Skeletal muscle tissue (tissue), 7 donors: ENCODE measurements around a stretch of chr22.

DNA sequence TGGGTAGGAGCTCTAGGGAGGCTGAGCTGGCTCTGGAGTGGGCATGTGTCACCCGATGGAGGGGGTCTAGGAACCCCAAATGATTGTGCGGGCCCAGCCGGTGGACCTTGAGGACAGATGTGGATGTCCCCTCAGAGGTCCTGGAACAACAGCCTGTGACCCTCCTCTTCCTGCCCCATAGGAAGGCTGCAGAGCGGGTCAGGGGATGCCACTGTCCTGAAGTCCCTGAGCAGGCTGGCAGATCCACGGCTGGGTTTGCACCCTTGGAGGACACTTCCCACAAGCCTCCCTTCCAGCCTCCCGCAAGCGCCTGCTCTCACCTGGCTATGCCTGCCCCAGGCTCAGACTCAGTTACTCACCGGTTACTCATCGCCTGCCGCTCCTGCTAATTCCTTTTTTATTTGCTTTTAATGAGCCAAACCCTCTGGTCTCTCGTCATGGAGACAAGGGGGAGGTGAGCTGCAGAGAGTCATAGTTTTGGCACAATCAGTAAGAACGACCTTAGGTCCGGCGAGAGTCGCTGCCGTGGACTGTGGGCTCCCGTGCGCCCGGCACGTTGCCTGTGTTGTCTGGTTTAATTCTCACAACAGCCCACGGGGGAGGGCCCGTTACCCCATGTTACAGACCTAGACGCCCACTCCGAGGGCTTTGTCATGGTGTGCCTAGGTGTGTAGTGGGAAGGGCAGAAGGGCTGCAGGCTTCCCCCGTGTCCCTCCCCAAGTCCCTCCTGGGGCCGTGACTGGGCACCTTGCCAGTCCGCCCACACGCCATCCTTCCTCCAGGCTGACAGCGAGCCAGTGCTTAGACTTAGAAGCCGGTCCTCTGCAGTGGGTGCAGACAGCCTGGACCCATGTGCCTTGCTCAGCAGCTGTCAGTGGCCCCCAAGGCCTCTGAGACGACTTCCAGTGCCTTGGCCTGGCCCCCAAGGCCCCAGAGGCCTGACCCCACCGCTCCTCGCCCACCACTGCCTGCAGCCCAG is 42.3 kb downstream of the WNT7B start:
- PRO-cap, 3 experiments: no peak in any of the 3 experiments
- RAMPAGE, long total RNA: no peak
- RRBS, 2 experiments: 22% methylated on average over 7 of the region's 33 CpGs

GRCh38 chr22:45955093-45955489 is 21.9 kb downstream of the WNT7B start:
- PRO-cap, 3 experiments: no peak in any of the 3 experiments
- RAMPAGE, long total RNA: no peak
- RRBS, 2 experiments: no CpG with 5 or more reads among the region's 13 CpGs

DNA sequence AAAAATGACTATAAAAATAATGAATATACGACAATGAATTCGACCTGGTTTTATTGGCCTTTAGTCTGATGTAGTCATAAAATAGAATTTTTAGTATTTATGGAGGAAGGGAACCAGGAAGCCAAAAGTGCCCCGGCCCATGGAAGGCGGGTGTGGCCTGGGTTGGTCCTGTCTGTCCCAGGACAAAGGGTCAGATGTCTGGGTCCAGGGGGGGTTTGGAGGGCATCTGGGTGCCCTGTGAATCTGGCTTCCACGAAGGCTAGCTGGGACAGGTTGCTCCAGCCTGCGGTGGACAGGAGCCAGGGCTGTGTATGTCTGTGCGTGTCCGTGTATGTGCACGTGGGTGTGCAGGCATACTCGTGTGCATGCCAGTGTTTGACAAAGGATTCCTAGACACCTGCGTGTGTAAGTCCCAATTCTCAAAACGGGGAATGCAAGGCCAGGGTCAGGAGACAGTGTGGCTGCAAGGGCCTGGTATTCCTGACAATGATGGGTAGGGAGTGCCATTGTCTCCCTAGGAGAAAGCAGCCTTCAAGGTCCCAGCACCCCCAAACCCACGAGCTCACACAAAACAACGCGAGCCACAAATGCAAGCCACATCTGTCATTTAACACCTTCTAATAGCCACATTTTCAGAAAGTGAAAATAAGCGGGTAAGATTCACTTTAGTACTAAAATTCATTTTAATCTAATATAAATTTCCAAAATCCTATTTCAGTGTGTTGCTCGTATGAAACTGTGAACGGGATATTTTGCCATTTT is 78.3 kb upstream of the WNT7B start:
- PRO-cap, 3 experiments: no peak in any of the 3 experiments
- RAMPAGE, long total RNA: no peak
- RRBS, 2 experiments: no CpG with 5 or more reads among the region's 18 CpGs

- PRO-cap, 3 experiments: peak in 3 of 3 experiments; most common plus-strand start chr22:46070064 (in 2); most common minus-strand start chr22:46070192 (in 1)
- RAMPAGE, long total RNA: no peak
- RRBS, 2 experiments: 2 to 4% methylated on average over 24 of the region's 46 CpGs
These were observed 80.3 kb upstream of the PPARA start for GRCh38 chr22:46069986-46070562.

DNA sequence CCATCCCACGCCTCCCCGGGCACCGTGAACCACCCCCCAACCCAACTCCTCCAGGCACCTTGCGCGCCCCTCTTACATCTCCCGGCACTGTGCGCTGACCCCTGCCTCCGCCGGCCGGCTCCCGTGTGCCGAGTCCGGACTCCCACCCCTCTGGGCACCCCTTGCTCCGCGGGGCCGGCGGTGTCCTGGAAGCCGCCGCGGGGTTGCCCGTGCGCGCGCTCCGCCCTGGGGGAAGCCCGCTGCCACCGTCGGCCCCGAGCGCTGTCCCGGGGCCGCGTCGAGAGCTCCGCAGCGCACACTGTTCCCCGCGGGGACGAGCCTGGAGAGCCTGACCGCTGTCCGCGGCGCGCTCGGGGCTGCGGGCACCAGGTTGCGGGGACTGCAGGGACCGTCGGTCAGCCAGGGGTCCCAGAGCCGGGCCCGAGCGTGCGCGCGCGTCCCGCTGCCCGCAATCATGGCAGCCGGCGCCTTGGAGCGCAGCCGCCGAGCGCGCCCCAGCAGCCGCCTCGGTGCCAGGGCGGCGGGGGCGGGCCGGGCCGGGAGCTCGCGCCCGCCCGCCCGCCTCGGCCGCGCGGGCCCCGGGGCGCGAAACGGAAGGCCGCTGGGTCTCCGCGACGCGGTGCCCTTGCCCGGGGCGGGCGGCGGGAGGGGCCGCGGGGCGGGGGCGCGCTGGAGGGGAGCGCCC is 79.6 kb upstream of the PPARA start:
- PRO-cap, 3 experiments: peak in 3 of 3 experiments; most common minus-strand start position 456 of the sequence (in 3)
- RAMPAGE, long total RNA: no peak
- RRBS, 2 experiments: 2% methylated on average over 72 of the region's 100 CpGs

- PRO-cap, 3 experiments: no peak in any of the 3 experiments
- RAMPAGE, long total RNA: no peak
- RRBS, 2 experiments: no CpG with 5 or more reads among the region's 21 CpGs
These were observed 74.4 kb upstream of the PPARA start for GRCh38 chr22:46075677-46076614.

- PRO-cap, 3 experiments: peak in 3 of 3 experiments; most common plus-strand start chr22:46085169 (in 1); most common minus-strand start chr22:46085082 (in 2)
- RAMPAGE, long total RNA: no peak
- RRBS, 2 experiments: 4 to 5% methylated on average over 12 of the region's 46 CpGs
These were observed 65.6 kb upstream of the PPARA start for GRCh38 chr22:46084392-46085496.

GRCh38 chr22:46114428-46115029 is 35.8 kb upstream of the PPARA start:
- PRO-cap, 3 experiments: no peak in any of the 3 experiments
- RAMPAGE, long total RNA: no peak
- RRBS, 2 experiments: 14 to 15% methylated on average over 2 of the region's 10 CpGs

- PRO-cap, 3 experiments: no peak in any of the 3 experiments
- RAMPAGE, long total RNA: no peak
- RRBS, 2 experiments: no CpG with 5 or more reads among the region's 38 CpGs
These were observed 20.8 kb upstream of the PPARA start for GRCh38 chr22:46129135-46130288.

DNA sequence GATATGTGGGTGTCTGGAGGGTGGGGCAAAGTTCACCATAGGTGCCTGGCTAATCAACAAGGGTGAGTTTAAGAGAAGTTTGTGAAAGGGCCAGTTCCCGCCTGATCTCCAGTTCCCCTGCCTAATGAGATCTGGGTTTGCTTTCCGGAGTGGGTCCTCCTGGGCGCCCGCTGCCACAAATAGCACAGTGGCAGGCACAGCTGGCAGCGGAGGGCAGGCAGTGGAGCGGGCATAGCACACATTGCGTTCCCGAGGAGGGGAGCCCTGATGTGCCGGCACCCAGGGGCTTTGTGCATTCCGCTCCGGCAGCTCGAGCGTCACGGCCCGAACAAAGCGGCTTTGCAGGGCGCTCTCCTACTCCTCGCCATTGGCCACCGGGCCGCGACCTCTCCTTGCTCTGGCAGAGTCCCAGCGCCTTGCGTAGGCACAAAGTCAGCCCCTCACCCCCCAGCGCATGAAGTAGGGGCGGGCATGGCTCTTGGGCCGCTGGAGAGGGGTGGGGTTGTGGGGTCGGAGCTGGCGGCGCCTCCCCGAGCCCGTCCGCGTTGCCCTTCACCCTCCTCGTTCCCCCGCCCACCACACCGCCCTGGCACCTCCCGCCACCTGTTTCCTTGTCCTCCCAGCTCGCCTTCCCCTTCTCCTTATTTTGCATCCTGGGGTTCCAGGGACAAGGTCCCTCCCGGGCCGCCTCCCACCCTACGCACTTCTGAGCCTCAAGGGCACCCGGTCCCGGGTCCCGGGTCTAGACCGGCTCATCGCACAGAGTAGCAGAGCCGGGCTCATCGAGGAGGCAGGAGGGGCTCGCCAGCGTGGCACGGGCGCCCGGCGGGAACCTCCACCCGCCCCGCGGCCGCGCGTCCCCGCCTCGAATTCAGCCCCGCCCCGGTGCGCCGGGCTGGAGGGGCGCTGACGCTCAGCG is 787 bp upstream of the PPARA start:
- PRO-cap, 3 experiments: peak in 3 of 3 experiments; most common plus-strand start position 295 of the sequence (in 1); most common minus-strand start position 566 of the sequence (in 1)
- RAMPAGE, long total RNA: no peak
- RRBS, 2 experiments: 3 to 4% methylated on average over 41 of the region's 69 CpGs

GRCh38 chr22:46171948-46172562 is 21.7 kb downstream of the PPARA start:
- PRO-cap, 3 experiments: no peak in any of the 3 experiments
- RAMPAGE, long total RNA: no peak
- RRBS, 2 experiments: 57 to 83% methylated on average over 1 of the region's 12 CpGs

GRCh38 chr22:46193731-46194421 is 43.5 kb downstream of the PPARA start:
- PRO-cap, 3 experiments: no peak in any of the 3 experiments
- RAMPAGE, long total RNA: no peak
- RRBS, 2 experiments: no CpG with 5 or more reads among the region's 10 CpGs

DNA sequence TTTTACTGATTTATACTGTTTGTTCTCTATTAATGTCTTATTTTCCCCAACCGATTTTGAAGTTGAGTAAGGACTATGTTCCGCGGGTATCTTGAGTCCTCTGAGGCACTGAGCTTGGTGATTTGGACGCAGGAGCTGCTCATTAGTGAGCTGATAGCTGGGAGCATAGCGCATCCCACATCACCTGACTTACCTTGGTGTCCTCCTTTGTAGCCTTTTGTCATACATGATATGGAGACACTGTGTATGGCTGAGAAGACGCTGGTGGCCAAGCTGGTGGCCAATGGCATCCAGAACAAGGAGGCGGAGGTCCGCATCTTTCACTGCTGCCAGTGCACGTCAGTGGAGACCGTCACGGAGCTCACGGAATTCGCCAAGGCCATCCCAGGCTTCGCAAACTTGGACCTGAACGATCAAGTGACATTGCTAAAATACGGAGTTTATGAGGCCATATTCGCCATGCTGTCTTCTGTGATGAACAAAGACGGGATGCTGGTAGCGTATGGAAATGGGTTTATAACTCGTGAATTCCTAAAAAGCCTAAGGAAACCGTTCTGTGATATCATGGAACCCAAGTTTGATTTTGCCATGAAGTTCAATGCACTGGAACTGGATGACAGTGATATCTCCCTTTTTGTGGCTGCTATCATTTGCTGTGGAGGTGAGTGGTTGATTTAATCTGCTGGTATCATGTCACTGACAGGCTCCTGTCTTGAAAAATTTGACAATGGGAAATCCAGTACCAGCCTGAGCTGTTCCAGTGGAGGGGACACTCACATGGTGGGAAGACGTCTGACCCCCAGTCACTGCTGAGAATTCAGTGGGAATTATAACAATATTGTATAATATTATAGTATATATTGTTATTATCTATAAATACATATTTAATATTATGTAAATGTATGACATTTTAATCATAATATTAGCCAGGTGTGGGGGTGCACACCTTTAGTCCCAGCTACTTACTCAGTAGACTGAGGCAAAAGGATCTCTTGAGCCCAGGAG is 18.2 kb downstream of the CDPF1 start:
- PRO-cap, 3 experiments: no peak in any of the 3 experiments
- RAMPAGE, long total RNA: no peak
- RRBS, 2 experiments: no CpG with 5 or more reads among the region's 22 CpGs

DNA sequence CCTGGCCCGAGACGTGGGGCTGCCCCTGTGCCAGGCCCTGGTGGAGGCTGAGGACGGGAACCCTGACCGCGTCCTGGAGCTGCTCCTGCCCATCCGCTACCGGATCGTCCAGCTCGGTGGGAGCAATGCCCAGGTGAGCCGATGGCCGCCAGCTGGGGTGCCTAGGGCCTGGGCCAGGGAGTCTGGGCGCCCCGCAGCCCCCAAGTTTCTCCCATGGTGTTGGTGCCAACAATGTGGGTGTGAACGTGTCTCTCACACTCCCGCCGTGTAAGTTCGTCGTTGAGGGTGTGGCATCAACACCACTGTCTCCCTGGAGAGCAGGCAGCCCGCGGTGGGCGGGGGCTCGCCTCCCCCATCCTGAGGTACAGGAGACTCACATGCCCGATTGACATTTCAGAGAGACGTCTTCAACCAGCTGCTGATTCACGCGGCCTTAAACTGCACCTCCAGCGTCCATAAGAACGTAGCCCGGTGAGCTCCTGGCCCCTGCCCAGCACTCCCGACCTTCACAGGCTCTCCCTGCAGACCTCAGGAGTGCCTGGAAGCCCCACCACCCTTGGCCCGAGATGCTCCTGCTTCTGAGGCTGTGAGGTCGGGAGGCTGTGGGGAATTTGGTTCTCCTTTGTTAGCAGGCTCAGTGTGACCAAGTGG is 7.1 kb upstream of the GTSE1 start:
- PRO-cap, 3 experiments: no peak in any of the 3 experiments
- RAMPAGE, long total RNA: no peak
- RRBS, 2 experiments: no CpG with 5 or more reads among the region's 32 CpGs

- PRO-cap, 3 experiments: no peak in any of the 3 experiments
- RAMPAGE, long total RNA: no peak
- RRBS, 2 experiments: no CpG with 5 or more reads among the region's 19 CpGs
These were observed 15.8 kb downstream of the TRMU start for GRCh38 chr22:46351319-46351692.

- PRO-cap, 3 experiments: no peak in any of the 3 experiments
- RAMPAGE, long total RNA: no peak
- RRBS, 2 experiments: 80% methylated on average over 2 of the region's 13 CpGs; no CpG with 5 or more reads in 1 of the 2 experiments
These were observed 21.5 kb downstream of the TRMU start for GRCh38 chr22:46356980-46357443.

DNA sequence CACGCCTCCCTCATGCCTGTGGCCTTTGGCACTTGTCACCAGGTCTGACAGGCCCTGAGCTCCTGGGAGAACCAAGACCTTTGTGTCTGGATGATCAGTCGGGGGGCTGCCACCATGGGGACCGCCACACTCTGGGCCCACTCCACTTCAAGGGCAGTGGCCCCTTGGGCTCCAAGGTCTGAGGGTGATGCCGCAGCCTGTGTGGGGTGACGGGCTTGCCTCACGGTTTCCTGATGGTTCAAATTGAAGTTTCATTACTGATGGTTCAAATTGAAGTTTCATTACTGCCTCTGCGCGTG is 27.4 kb downstream of the TRMU start:
- PRO-cap, 3 experiments: no peak in any of the 3 experiments
- RAMPAGE, long total RNA: no peak
- RRBS, 2 experiments: no CpG with 5 or more reads among the region's 8 CpGs

DNA sequence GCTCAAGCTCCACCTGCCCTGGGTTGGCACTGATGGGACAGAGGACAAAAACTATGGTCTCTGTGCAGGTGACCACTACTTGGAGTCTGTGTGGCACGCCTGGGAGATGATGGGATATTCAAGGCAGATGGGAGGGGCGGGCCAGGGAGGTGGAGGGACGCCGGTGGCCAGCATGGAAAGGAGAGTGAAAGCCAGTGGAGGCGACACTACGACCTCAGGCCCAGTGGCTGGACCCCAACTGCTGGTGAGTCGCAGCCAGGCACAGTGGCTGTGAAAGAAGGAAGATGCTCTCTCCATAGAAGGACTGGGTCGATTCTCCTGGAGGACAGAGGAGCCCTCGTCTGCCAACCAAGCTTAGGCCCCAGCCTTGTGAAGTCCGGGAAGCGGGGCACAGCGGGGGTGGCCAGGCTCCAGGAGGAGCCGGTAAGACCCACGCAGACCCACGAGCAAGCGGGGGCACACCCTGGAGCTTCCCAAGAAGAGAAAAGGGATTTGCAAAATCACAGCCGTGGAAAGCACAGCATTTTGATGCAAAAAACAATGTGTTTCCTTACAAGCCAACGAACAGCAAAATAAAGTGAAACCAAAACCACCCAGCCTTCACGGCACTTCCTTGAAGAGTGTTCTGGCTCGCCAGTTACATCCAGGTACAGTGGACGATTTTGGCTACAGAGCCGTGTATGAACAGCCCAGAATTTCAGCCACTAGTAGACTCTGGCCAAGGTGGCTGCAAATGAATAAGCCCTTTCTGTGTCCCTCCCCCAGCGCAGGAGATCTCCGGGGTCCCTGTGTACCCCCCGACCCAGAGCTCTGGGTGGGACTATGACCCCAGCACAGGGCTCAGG is 96.8 kb downstream of the TRMU start:
- PRO-cap, 3 experiments: no peak in any of the 3 experiments
- RAMPAGE, long total RNA: no peak
- RRBS, 2 experiments: 54 to 58% methylated on average over 4 of the region's 25 CpGs

GRCh38 chr22:46576683-46577690 is 39.6 kb upstream of the CELSR1 start:
- PRO-cap, 3 experiments: peak in 3 of 3 experiments; most common plus-strand start chr22:46577146 (in 2); most common minus-strand start chr22:46576830 (in 1)
- RAMPAGE, long total RNA: no peak
- RRBS, 2 experiments: 2% methylated on average over 54 to 57 of the region's 172 CpGs

DNA sequence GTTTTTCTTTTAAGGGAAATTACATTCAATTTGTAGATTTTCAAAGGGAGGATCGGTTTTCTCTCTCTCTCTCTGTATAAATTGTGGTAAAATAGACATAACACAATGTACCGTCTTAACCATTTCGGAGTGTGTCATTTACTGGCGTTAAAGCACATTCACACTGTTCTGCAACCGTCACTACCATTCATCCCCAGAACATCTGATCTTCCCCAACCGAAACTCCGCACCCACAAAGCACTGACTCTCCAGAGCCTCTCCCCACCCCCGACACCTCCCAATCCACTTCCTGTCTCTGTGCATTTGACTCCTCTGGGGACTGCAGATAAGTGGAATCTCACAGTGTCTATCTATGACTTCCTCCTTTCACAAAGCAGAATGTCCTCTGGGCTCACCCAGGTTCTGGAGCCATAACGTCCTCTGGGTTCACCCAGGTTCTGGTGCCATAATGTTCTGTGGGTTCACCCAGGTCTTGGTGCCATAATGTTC is 15.8 kb upstream of the GRAMD4 start:
- PRO-cap, 3 experiments: peak in 1 of 3 experiments; most common minus-strand start position 204 of the sequence (in 1)
- RAMPAGE, long total RNA: no peak
- RRBS, 2 experiments: no CpG with 5 or more reads among the region's 9 CpGs